Hair follicular keratinocyte (primary cell): ENCODE measurements around the gene SND1.

- RAMPAGE, long total RNA, result no peak
Measured at GRCh38 chr7:127652003-127652797, at the start of gene SND1. Gene SND1, plus strand, starts transcription at chr7:127652194.

- RAMPAGE, long total RNA, result no peak
Measured at GRCh38 chr7:127917662-127918456, 113.4 kb downstream of the LRRC4 start.

DNA sequence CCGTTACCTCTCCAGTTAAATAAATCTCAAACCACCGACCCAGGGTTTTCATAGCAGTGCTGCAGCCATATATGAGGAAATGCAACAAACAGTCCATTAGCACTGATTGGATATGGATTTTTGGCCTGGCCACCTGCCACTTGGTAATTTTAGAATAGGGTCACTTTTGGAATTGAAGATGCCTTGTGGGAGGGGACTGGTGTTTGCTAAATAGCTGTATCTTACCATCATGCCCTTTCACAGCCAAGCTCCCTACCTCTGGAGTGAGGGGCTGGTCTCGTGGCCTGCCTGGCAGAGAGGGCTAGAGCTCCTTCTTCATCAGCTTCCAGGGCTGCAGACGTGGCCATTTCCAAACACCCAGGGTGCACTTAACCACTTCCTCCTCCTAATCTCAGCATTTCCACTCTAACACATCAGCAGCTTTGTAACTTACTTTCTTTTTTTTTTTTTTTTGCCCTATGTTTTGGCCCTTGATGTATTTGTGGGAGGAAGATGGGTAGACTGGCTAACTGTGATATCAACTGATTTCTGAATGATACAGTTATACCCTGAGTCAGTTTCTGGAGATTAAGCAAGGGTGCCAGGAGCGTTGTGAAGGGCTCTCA lies 27.5 kb downstream of the LRRC4 start:
- RAMPAGE, long total RNA, result no peak

DNA sequence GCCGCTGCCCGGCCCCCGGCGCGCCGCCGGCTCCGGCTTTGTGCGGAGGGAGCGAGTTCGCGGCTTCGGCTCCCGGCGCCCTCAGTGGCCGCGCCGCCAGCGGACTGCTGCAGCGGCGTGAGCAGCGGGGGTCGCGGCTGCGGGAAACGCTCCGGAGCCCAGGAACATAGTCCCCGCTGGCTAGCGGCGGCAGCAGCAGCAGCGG lies 453 bp upstream of the LRRC4 start:
- RAMPAGE, long total RNA, result no peak

DNA sequence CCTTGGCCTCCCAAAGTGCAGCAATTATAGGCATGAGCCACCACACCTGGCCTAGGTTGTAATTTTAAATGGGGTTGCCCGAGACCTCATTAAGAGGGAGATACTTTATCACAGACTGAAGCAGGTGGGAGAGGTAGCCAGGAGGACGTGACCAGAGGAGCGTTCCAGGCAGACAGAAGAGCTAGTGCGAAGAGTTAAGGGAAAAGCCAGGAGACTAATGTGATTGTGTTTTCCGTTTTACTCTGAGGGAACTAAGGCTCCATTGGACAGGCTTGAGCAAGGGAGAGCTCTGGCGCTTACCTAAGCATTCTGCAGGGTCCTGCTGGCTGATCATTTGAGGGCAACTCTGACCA lies 60.2 kb upstream of the LRRC4 start:
- RAMPAGE, long total RNA, result no peak

DNA sequence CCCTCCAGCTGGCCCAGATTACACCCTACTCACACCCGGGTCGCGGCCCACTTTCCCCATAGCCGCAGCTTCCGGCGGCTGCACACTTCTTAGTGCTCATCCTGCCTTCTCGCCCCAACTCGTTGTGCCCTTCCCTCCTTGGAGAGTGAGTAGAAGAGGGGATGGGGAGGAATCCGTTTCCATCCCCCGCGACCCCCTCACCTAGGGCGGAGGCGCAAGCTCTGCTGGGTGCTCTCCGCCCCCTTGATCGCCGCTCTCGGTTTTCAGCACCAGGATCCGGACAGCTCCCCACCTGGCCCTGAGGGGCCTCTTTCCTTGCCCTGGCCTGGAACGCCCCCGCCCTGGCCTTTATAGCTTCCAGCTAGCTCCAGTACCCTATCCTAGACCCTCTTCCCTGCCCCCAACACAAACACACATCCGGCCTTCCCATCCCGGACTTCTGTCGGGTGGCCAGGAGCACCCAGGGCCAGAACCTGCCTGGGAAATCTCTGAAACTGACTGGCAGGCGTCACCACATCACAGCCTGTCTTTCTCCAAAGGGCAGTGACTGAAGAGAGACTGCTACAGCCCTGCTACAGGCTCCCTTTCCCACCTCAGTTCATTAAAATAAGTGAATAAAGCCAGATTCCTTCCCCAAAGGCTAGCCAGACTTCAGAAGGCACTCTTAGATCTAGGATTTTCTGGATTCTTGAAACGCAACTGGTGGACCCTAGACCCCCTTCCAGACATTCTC lies 72.4 kb upstream of the LEP start:
- RAMPAGE, long total RNA, result no peak

DNA sequence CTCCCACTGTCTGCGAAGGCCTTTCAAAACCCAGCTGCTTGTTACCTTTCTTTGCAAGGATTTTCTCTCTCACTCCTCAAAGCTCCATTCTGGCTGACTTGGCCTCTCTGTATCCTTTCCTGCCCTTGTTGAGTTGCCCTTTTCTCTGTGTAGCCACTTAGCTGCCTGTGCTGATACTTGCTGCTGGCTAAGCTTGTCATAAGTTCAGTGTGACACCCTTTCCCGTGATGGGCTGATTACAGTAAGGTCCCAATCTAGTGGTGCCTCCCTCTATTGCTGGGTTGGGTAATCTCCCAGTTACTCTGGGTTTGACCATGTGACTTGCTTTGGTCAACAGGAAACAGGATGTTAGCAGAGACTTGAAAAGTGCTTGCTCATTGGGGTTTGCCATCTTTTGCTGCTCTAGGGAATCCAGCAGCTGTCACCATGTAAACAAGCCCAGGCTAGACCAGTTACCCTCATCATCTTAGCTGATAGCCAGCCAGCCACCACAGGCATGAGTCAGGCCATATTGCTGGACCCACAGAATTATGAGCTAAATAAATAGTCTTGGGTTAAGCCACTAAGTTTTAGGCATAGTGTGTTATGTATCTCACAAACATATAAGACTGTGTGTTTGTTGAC lies 4.2 kb upstream of the LEP start:
- RAMPAGE, long total RNA, result no peak

GRCh38 chr7:128303855-128304164 lies 39.9 kb downstream of the RBM28 start:
- RAMPAGE, long total RNA, result no peak

DNA sequence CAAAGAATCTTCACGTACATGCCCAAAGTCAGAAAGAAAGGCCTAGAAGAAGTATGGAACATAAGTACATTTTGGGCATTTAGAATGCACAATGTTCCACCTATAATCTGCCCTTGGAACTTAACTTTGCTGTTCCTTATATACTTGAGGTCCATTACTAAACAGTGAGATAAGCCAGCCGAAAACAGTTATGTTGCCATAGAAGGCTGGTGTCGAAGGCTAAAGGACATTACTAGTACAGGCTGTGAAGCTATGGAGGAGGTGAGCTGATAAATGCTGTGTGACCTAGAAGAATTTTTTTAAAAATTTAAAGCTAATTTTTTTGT lies 19.9 kb downstream of the RBM28 start:
- RAMPAGE, long total RNA, result no peak

GRCh38 chr7:128335355-128336164 lies 8.1 kb downstream of the RBM28 start:
- RAMPAGE, long total RNA, result no peak

DNA sequence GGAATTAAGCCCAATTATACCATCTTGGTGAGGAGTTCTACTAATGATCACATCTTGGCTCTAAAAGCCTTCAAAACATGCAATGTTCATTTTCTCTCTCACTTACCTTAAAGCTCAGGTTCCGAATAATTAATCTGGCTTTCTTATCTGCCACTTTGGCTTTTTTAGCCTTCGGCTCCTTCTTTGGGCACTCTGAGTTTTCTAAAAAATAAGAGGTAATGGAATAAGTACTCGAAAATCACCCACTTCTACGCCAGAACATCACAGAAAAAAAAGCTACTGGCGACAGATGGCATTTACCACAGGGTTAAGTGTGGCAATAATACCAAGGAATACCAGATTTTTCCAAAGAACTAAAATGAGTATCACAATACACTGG lies 4.6 kb downstream of the RBM28 start:
- RAMPAGE, long total RNA, result no peak

- RAMPAGE, long total RNA, result no peak
Measured at GRCh38 chr7:128404950-128405193, 4.9 kb downstream of the IMPDH1 start.

DNA sequence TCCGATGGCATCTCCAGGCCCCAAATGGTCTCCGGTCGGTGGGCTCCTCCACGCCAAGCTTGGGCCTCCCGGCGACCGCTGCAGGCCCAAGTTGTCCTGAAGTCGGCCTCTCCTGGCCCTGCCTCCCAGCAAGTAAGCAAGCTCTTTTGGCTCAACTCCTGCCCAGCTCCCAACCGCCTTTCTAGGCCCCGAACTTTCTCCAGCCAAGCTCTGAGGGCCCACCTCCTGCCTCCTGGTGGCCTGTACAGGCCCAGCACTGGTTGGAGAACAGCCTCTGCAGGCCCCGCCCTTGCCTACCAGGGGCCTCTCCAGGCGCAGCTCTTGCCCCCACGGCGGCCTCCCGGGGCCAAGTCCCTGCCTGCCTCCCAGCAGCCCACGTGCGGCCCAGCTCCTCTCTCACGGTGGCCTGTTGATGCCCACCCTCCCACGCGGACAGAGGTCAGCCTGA lies 18.9 kb upstream of the GARIN1A start:
- RAMPAGE, long total RNA, result no peak

GRCh38 chr7:128655871-128656306 lies 16.2 kb upstream of the GARIN1A start:
- RAMPAGE, long total RNA, result no peak

- RAMPAGE, long total RNA, result no peak
Measured at GRCh38 chr7:128769129-128769758, 6.3 kb downstream of the OPN1SW start.

- RAMPAGE, long total RNA, result no peak
Measured at GRCh38 chr7:128769759-128770777, 5.5 kb downstream of the OPN1SW start.

DNA sequence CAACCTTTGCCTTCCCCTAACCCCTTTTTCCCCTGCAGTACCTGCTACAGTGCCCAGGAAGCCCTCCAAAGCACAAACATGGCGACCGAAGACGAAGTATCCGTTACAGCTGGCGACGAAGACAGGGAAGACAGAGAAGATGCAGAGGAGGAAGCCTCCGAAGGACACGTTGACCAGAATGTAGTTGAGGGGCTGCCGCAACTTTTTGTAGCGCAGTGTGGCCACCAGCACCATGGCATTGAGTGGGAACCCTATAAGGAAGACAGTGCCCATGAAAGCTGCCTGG lies 253 bp downstream of the OPN1SW start:
- RAMPAGE, long total RNA, result no peak

DNA sequence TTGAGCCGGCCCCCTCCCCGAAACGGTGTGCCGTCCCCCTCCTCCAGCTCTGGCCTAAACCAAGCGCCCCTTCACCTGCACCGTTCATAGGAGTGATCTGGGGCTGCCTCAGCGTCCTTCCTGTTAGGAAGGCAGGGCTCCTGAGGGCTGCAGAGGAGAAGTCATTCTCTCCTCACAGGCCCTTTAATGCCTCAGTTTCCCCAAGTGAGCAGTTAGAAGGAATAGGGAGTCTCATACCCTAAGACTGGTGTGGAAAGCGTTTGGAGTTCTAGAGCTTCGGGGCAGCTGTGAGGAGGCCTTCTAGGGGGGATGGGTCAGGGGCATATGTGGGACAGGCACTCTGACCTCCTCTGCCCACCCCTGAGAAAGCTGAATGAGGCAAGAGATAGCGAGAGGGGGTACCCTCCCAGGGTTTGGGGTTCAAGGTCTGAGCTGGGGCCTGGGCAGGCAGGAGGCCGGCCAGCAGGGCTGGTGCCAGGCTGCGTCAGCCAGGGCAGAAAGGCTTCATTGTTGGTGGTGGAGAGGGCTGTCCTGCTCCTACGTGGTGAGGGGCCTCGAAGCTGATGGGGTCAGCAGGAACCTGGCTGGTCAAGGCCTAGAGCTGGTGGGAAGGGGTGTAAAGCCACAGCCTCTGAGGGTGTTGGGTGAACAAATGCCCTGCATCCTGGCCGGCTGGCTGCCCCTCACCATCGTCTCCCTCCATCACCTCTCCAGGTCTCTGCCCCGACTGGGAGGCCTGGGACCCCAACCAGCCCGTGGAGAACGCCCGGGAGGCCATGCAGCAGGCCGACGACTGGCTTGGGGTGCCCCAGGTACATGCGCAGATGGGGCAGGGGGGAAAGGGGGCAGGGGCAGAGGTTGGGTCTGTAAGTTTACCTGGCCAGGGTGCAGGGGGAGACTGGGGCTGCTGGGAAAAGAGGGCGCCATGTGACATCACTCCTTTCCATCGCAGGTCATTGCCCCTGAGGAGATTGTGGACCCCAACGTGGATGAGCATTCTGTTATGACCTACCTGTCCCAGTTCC lies 6.6 kb downstream of the FLNC start:
- RAMPAGE, long total RNA, result no peak

GRCh38 chr7:128841019-128841787 lies 11.0 kb downstream of the FLNC start:
- RAMPAGE, long total RNA, result no peak

GRCh38 chr7:128856669-128857007 lies 6.0 kb upstream of the ATP6V1F start:
- RAMPAGE, long total RNA, result no peak